ENCODE measurements around a stretch of chr2.

DNA sequence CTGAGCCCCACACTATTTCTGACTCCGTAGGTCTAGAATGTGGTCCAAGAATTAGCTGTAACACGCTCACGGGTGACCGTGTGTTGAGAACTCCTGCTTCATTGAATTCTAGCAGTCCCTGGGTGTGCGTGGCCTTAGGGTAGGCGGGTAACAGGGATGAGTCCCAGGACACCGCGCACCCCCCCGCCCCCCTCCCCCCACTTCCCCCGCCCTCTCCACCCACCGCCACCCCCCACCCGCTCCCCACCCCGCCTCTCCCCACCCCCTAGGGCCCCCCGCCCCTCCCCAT, 94.1 kb upstream of the SLC39A10 start:
- PRO-cap, result no peak
- RAMPAGE, long total RNA, 4 experiments, result no peak in any of the 4 experiments

- PRO-cap, result no peak
- RAMPAGE, long total RNA, 4 experiments, result no peak in any of the 4 experiments
Observed at GRCh38 chr2:195695024-195695842, 38.2 kb downstream of the SLC39A10 start.

- PRO-cap, result no peak
- RAMPAGE, long total RNA, 4 experiments, result no peak in any of the 4 experiments
Observed at GRCh38 chr2:196174183-196174983, 3.0 kb upstream of the STK17B start.

GRCh38 chr2:196274181-196275339, 103.2 kb upstream of the STK17B start:
- PRO-cap, result bidirectional peak, plus-strand start at chr2:196274581, minus-strand start at chr2:196274474
- RAMPAGE, long total RNA, 4 experiments, result no peak in any of the 4 experiments

DNA sequence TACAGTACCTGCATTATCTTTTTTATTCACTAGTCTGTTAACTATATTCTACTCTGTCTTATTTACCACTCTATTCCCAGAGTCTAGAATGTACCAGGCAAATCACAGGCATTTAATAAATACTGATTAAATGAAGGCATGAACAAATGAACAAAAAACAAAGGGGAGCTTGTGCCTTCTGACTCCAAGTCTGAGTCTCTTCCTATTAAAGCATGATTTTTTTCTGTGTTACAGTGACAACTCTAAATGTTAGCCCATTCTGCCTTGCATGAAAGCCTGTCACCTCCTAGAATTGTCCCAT, 133.0 kb upstream of the STK17B start:
- PRO-cap, result no peak
- RAMPAGE, long total RNA, 4 experiments, result no peak in any of the 4 experiments

- PRO-cap, result no peak
- RAMPAGE, long total RNA, 4 experiments, result no peak in any of the 4 experiments
Observed at GRCh38 chr2:196729466-196729867, 70.0 kb downstream of the GTF3C3 start.

- PRO-cap, result no peak
- RAMPAGE, long total RNA, 4 experiments, result start-site peak on the minus strand in 2 of 4 experiments, at chr2:196915414-196916175 at its widest, 6 to 35 reads per replicate
Observed at GRCh38 chr2:196914945-196916305, 11.1 kb downstream of the PGAP1 start.

DNA sequence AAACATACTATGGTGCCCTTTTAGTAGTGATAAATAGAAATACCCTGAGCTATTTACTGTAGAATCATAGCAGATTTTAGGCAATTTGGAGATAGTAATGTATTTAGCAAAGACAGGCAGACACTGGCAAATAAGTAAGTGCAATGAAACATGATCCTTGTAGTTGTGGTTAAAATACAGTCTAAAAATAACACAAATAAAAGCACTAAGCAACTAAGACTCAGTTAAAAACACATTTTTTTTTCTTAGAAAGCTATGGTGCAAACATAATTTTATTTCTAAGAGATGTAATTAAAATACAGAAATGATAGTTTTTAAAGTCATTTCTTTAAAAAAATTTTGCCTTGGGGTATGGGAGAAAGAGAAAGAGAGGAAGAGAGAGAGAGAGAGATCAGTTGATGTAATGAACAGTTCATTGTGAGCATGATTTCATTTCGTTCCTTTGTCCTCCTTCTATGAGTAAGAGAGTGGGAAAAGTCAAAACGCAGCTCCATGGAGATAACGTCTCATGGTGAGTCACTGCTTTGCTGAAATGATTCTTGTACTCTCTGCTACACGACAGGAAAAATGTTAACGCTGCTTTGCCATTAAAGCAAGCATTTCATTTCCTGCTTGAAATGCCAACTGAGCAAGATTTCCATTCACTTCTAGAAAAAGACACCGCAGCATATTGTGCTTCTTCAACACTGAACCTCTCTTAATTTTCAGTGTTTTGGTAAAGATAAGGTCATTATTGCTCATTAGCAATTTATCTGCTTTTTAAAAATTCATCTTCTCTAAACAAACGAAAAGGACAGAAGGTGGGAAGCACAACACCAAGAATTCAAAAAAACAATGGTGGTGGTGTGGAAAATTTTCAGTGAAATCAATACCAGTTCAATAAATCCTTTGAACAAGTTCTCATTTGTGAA, 61.4 kb upstream of the PGAP1 start:
- PRO-cap, result no peak
- RAMPAGE, long total RNA, 4 experiments, result no peak in any of the 4 experiments

DNA sequence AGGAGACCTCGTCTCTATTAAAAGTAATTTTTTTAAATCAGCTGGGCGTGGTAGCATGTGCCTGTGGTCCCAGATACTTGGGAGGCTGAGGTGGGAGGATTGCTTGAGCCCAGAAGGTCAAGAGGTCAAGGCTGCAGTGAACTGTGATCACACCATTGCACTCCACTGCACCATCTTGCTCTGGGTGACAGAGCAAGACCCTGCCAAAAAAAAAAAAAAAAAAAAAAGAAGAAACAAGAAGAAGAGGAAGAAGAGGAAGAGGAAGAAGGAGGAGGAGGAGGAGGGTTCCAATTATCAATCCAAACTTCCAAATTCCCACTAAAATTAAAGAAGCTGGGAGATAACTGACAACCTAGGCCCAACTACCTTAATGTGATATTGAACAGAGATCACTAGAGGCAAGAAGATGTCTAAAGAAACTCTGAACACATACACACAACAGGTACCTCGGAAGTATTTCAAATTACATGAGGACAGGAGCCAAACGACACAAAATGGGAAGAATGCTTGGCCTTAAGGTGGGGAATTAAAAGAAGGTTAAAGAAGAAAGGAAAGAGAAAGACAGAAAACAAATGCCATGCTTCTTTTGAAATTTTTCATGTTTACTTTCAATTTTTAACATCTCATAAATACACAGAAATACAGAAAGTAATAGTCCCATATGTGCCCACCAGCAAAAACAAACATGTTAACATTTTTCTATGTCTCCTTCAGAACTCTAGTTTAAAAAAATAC, 157.4 kb downstream of the ANKRD44 start:
- PRO-cap, result no peak
- RAMPAGE, long total RNA, 4 experiments, result no peak in any of the 4 experiments

DNA sequence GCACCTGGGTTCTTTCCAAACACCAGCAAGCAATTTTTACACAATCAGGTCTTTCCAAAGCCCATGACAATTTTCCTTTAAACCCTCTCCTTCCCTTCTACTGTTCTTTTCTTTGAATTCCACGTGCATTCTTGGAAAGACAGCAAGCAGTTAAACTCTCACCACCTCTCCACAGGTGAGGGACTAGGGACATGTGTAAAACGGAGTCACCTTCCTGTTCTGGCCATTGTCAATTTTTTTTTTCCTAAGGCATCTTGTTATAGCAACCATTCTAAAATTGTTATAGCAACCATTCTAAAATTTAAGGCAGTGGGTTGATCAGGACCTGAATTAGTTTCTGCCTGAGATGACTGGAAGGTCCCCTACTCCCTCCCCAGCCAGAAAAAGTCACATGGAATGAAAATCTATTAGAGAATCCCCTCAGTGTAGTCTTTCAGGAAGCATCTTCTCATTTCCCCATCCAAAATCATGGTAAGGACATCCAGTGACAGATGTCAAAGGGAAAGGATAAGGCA, 113.8 kb downstream of the ANKRD44 start:
- PRO-cap, result no peak
- RAMPAGE, long total RNA, 4 experiments, result no peak in any of the 4 experiments

GRCh38 chr2:197212442-197213022, 98.0 kb downstream of the ANKRD44 start:
- PRO-cap, result no peak
- RAMPAGE, long total RNA, 4 experiments, result no peak in any of the 4 experiments

GRCh38 chr2:197259519-197259761, 51.1 kb downstream of the ANKRD44 start:
- PRO-cap, result no peak
- RAMPAGE, long total RNA, 4 experiments, result start-site peak on the minus strand in 2 of 4 experiments, at chr2:197259535-197259743 at its widest, 13 to 20 reads per replicate

DNA sequence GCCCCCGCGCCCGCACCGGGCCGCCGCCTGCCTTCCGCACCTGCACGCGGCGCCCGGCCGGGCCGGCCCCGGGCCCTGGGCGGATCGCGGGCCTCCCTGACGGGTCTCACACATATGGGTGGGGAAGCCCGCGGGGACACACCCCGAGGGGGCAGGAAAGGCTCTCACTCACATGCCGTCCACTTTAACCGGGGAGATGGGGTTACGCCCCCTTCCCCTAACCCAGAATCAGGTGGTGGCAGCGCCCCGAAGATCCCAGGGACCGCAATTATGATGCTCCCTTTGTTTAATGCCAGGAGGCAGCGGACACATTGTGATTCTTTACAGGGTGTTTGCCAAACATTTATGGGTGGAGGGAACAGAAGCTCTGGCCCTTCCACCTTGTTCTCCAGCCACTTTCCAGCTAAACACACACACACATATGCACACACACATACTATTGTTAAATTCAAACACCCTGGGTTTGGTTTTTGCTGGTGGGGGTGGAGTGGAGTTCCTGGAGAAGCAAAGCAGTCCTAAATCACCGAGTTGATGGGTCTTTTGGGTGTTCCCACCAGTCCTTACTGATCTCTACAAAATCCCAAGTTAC, 467 bp upstream of the ANKRD44 start:
- PRO-cap, result no peak
- RAMPAGE, long total RNA, 4 experiments, result no peak in any of the 4 experiments

DNA sequence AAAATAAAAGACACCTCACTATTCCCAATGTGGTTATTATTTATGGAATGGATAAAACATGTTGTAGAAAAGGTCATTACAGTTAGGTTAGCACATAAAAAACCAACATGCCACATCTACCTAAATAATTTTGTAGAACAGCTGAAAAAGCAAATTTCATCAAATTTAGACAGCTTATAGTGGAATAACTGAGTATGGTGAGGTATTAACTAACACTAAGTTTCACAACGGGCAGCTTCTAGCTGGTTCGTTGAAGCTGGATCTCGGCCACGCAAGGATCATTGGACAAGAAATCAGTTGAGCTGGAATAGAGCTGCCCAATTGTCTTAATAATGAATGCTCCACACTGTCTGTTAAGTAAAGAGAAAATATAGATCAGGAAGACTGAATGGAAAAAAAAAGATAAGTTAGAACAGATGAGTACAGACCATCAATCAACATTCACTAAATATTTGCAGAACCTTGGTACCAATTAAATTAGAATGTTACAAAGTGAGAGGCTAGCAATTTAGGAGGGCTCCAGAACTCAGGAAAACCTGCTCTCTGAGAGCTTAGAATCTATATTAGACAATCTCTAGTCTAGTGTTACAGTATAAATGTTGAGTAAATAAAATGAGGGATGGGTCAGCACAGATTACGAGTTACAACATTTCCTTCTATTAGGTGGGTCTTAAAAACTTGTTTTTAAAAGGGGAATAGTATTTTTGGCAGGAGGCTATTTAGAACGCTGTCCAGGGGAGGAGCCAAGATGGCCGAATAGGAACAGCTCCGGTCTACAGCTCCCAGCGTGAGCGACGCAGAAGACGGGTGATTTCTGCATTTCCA, 23.3 kb downstream of the MARS2 start:
- PRO-cap, result no peak
- RAMPAGE, long total RNA, 4 experiments, result no peak in any of the 4 experiments

- PRO-cap, result no peak
- RAMPAGE, long total RNA, 4 experiments, result no peak in any of the 4 experiments
Observed at GRCh38 chr2:197785461-197785856, 340 bp upstream of the BOLL start.

DNA sequence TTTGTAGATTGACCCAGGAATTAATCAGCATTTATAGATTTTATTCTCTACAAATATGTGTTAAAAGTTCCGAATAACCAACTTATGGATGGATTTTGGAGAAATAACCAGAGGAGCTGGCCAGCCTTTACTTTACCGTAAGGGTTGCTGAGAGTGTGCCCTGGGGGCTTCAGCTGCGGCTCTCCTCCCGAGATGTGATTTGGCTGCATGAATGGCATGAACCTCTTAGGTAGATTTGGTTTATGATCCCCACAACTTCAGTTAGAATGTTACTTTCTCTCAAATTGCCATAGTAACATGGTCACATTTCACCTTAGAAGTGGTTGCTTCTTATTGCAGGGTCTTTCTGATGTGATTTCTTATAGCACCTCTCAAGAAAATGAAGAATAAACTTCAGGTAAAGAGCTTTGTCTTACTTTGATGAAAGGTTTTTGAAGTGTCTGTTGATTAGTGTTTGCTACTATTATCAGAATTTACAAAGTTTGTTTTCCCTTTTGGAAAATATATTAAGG, 5.6 kb downstream of the PLCL1 start:
- PRO-cap, result no peak
- RAMPAGE, long total RNA, 4 experiments, result no peak in any of the 4 experiments

- PRO-cap, result no peak
- RAMPAGE, long total RNA, 4 experiments, result no peak in any of the 4 experiments
Observed at GRCh38 chr2:197847712-197848622, 43.6 kb downstream of the PLCL1 start.

DNA sequence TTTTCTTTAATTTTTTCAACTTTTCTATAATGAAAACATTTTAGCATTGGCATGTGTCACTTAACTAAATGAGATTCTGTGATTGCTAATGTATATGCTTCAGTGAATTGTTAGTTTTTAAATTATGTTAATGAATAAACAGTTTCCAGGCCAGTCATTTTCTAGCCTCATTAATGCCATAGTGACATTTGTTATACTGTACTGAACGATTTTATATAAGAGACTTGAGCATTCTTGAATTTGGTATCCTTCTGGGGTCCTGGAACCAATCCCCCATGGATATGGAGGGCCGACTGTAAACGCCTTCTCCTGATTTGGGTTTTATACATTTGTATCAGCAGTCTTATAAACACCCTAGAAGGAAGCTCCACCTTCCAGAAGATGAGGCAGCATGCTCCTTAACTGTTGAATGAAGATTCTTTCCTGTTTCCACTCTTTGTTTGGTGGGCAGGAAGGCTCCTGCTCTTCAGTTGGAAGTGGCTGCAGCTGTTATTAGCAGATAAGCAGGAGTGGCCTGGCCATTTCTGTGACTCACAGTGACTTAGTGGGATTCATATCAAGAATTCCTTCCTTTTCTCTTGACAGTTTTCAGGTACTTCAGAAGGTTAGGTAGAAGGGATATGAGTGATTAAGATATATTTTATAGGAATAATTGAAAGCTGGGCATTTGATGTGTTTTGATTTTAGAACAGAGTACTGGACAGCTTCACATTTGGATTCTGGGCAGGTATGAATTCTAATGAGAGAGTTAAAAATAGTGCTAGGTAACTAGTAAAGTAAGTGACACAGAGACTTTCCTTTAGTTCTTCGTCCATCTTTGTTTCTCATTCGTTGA, 124.8 kb downstream of the PLCL1 start:
- PRO-cap, result no peak
- RAMPAGE, long total RNA, 4 experiments, result no peak in any of the 4 experiments

- PRO-cap, result no peak
- RAMPAGE, long total RNA, 4 experiments, result no peak in any of the 4 experiments
Observed at GRCh38 chr2:199272359-199272840, 185.3 kb downstream of the SATB2 start.

GRCh38 chr2:199465987-199466293, 8.2 kb upstream of the SATB2 start:
- PRO-cap, result no peak
- RAMPAGE, long total RNA, 4 experiments, result no peak in any of the 4 experiments

Measured in Peyer's patch (tissue), 4 donors.